Lung (tissue), 4 donors: ENCODE measurements around the genes SOX12, CSNK2A1, PSMF1, RAD21L1 and FKBP1A.

GRCh38 chr20:305214-305426 is 7.8 kb downstream of the ZCCHC3 start:
- PRO-cap, result no peak
- RAMPAGE, long total RNA, result no peak
- RRBS, result no CpG with 5 or more reads among the region's 9 CpGs

DNA sequence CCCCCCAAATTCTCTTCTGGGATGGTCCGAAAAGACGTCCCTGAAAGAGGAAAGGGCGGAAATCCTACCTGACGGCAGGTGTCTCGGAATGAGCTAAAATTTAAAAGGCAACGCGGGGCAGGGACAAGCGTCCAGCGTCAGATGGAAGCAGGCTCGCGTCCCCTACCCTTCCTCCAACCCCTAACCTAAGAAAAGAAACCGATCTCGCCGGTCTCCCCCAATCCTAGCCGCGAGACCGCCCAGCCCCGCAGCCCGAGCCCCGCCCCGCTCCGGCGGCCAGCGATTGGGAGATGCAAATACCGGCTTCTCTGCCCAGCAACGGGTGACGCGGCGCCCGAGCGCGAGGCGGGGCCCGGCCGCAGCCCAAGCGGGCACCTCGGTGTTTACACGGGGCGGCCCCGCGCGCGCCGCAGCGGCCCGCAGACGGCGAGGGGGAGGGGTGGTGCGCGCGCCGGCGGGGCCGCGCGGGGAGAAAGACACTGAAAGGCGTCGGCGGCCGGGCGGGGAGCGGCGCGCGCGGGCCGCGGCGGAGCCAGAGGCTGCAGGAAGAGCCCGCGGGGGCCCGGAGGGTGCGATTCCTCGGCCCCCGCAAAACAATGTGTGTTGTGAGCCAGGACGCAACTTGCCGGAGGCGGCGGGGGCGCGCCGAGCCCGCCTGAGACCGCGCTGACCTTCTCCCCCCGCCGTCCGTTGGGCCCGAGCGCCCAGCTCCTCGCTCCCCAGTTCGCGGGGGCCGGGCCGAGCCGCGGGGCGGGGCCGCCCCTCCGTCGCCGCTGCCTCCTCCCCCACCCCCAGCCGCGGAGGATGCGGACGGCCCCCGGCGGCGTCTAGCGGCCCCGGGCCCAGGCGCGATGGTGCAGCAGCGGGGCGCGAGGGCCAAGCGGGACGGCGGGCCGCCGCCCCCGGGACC is at the start of gene SOX12:
Gene SOX12, plus strand, starts transcription at position 479 of the 910 bp plus-strand sequence.
- PRO-cap, result bidirectional peak, plus-strand start at position 479 of the sequence, minus-strand start at position 164 of the sequence; bidirectional peak, plus-strand start at position 803 of the sequence, minus-strand start at position 711 of the sequence
- RAMPAGE, long total RNA, result start-site peak on the minus strand centred at position 179 of the sequence, 118 bp wide, 28 and 17 reads in 2 replicates
- RRBS, result 2% methylated on average over 80 of the region's 122 CpGs

DNA sequence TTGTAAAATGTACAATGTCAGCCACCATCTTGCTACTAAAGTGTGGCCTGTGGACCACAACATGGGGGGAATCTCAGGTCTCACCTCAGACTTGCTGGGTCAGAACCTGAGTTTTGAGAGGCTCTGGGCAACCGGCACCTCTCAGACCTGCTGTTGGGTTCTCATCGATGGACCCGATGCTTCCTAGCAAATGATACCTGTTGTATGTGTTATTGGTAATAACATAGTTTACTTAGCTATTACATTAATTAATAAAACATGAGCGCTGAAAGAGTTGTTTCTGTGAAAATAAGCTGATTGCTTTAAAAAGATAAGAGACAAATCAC is 5.5 kb downstream of the RBCK1 start:
- PRO-cap, result no peak
- RAMPAGE, long total RNA, result no peak
- RRBS, result no CpG with 5 or more reads among the region's 4 CpGs

- PRO-cap, result no peak
- RAMPAGE, long total RNA, result no peak
- RRBS, result 85% methylated on average over 4 of the region's 23 CpGs
Measured at GRCh38 chr20:434343-435592, 26.7 kb downstream of the RBCK1 start.

DNA sequence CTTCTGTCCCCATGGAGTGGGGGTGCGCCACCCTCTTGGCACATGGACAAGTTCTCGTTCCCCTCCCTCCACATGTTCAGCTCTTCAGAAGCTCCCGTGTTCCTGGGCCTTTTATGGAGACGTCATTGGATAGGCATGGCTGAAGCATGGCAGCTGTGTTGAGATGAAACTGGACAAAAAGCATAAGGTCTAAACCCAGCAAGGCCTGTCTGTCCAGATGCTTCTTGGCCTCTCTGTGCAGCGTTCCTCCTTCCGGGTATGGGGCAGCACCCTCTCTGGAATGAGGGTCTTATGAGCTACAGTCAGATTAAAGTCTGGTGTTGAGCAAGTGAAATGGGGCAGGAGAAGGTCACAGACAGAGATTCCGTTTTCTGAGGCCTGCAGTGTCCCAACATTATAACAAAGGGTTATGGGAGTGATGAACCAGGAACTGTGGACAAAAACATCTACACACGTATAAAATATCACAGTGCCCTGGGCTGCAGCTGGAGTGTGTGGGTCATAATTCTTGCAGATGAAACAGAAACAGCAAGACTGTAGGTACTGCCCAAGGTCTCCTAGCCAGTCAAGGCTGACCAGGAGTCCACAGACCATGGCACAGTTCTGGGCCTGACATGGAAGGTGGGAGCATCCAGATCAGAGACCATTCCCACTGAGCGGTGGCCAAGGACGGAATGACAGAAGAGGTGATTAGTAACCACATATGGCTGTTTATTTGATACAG is 26.6 kb downstream of the TBC1D20 start:
- PRO-cap, result no peak
- RAMPAGE, long total RNA, result no peak
- RRBS, result no CpG with 5 or more reads among the region's 10 CpGs

GRCh38 chr20:458749-459374 is 3.5 kb downstream of the TBC1D20 start:
- PRO-cap, result no peak
- RAMPAGE, long total RNA, result no peak
- RRBS, result no CpG with 5 or more reads among the region's 9 CpGs

- PRO-cap, result unidirectional peak, minus-strand start at chr20:543727
- RAMPAGE, long total RNA, result no peak
- RRBS, result no CpG with 5 or more reads among the region's 31 CpGs
Measured at GRCh38 chr20:543569-544000, at the start of gene CSNK2A1. TSS of gene CSNK2A1 (minus strand) at chr20:543790.

DNA sequence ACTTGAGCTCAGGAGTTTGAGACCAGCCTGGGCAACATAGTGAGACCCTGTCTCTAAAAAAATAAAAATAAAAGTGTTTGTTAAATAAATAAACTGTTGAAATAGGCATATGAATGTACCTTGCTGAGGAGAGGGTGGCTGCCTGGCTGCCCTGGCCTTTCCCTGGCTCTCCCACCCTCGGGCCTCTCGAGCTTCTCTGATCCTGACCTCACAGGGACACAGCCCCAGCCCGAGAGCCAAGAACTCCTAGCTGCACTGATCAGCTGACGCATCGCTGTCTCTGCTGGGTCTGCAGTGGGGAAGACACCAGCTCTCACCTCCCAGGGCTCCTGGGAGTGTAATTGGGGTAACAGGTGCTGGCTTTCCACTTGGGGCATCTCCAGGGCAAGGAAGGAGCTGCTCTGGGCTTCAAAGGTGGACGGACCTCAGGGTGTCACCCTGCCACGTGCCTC is 7.0 kb downstream of the TCF15 start:
- PRO-cap, result no peak
- RAMPAGE, long total RNA, result no peak
- RRBS, result no CpG with 5 or more reads among the region's 7 CpGs

DNA sequence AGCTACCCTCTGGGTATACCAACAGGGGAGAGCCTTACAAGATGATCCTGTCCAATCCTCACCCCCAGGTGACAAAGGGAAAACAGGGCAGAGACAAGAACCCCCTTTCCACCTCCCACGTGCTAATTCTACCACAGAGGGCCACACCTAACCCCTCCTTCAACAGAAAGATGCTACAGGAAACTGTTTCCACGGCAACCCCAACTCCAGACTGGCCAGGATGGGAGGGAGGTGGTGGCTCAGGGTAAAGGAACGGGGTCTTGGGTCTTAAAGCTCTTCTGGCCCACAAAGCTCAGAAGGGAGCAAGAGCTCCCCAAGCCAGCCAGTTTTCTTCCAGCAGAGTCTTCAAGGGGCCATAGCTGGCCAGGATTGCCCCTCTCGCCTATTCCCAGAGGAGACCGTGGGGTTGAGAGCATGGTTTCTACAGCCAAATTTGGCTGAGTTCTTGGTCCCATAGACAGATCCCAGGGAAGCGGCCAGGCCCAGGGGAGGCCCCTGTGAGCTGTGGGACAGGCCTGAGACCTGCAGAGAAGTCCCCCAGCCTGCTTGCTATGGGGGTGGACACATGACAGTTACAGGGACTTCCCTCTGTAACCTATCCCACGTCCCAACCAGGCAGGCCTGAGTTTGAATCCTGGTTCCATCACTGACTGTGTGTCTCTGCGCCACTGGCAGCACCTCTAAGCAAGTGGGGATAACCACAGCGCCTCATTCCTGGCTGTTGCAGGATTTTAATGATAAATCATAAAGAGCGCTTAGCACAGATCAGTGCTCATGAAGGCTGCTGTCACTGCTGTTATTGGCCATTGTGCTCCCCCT is 2.7 kb downstream of the TCF15 start:
- PRO-cap, result no peak
- RAMPAGE, long total RNA, result no peak
- RRBS, result no CpG with 5 or more reads among the region's 10 CpGs

- PRO-cap, result no peak
- RAMPAGE, long total RNA, result no peak
- RRBS, result no CpG with 5 or more reads among the region's 39 CpGs
Measured at GRCh38 chr20:609214-609824, 790 bp downstream of the TCF15 start.

GRCh38 chr20:671424-671798 is 4.2 kb downstream of the SCRT2 start:
- PRO-cap, result no peak
- RAMPAGE, long total RNA, result no peak
- RRBS, result no CpG with 5 or more reads among the region's 5 CpGs

- PRO-cap, result no peak
- RAMPAGE, long total RNA, result no peak
- RRBS, result no CpG with 5 or more reads among the region's 8 CpGs
Measured at GRCh38 chr20:672422-672822, 3.2 kb downstream of the SCRT2 start.

DNA sequence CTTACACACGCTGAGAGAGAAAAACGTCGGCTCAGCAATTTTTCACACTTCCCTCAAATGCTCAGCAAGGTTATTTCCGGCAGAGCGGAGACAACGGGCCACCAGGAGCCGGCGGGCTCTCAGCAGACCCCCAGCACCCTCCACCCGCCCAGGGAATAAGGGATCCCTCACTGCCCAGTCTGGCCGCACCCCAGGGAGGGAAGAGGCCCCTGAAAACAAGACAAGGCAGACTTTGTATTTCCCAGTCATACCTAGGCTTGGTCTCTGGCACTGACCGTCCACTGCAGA is 2.8 kb downstream of the SCRT2 start:
- PRO-cap, result no peak
- RAMPAGE, long total RNA, result no peak
- RRBS, result no CpG with 5 or more reads among the region's 11 CpGs

GRCh38 chr20:1118534-1119674 is at the start of gene PSMF1:
TSS of gene PSMF1 (plus strand) at chr20:1118602.
- PRO-cap, result bidirectional peak, plus-strand start at chr20:1118652, minus-strand start at chr20:1118493
- RAMPAGE, long total RNA, result no peak
- RRBS, result under 1% methylated on average over 27 of the region's 60 CpGs

GRCh38 chr20:1123060-1123593 is 4.7 kb downstream of the PSMF1 start:
- PRO-cap, result no peak
- RAMPAGE, long total RNA, result no peak
- RRBS, result no CpG with 5 or more reads among the region's 5 CpGs

- PRO-cap, result no peak
- RAMPAGE, long total RNA, result no peak
- RRBS, result no CpG with 5 or more reads among the region's 2 CpGs
Measured at GRCh38 chr20:1156343-1156611, 28.5 kb downstream of the TMEM74B start.

DNA sequence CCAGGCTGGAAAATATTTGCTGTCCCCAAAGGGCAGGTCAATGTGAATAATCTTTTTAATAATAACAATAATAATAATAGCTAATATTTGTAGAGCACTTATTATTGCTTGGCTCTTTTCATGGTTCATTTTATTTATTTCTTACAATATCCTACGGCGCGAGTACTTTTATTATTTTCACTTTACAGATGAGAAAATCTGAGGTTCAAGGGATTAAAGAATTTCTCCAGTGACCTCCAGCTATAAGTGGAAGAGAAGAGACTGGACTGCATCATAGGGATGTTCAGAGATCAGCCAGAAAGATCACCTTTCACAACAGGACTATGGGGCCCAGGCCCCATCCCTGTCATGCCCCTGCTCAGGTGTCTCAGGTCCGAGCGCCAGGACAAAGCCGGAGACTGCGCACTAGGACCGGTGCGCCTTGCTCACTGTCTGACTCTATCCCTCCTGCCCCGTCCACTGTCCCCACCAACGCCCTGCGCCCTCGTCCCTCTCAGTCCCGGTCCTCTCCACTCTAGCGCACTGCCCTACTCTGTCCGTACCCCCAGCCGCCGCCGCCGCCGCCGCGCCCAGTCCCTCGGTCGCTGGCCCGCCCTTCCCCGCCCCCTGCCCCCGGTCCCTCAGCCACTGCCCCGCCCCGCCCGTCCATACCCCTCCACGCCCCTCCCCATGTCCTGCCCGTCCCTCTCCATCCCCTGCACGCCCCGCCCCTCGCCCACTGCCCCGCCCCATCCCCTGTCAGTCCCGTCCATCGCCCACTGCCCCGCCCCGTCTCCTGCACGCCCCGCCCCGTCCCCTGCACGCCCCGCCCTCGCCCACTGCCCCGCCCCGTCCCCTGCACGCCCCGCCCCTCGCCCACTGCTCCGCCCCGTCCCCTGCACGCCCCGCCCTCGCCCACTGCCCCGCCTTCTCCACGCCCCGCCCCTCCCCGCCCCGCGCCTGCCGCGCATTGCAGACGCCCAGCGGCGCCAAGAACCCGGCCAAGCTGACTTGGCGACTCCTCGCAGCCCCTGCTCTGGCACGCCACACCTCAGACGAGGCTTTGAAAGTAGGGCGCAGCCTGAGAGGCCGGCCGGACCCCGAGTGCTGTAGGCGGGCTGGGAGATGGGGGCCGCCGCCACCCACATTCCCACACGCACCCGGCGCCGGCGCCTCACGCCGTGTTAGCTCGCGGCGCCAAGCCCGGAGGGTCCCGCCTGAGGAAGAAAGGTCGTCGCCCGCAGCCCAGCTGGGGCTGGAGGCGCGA is at the start of gene RAD21L1:
Gene RAD21L1, plus strand, starts transcription at position 952 of the 1,246 bp plus-strand sequence.
- PRO-cap, result unidirectional peak, plus-strand start at position 952 of the sequence
- RAMPAGE, long total RNA, result no peak
- RRBS, result 3% methylated on average over 35 of the region's 97 CpGs

DNA sequence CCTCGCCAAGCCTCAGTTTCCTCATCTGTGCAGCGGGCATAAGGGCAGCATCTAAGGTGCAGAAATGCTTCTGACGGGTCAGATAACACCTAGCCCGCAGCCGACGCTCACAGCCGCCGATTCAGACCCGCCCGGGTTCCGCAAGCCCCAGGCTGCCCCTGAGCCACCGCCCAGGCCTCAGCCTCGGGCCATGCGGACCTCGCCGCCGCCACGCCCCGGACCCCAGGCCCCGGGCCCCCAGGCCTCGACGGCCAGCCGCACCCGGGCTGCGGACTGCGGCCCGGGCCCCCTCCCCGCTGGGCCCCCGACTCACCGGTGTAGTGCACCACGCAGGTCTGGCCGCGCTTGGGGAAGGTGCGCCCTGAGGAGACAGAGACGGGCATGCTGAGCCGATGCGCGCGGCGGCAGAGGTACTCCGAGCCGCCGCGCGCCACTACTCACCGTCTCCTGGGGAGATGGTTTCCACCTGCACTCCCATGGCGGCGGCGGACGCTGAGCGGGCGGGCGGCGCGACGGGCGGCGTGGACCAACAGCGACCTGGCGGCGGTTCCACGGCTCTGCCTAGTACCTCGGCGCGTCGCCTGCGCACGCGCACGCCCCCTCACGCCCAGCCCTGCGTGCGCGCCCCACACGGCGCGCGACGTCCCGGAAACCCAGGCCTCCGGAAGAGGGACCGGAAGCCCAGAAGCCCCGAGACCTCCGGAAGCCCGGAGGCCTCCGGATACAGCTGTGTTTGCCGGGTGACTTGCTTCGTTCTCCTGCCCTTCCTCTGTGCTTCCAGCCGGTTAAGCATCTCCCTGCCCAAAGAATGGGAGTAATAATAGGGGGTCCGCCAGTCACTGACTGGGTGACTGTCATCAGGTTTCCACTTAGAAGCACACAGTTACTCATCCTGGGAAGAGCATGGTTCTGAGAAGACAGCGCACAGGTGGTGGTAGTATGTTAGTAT is at the start of gene FKBP1A:
Gene FKBP1A, minus strand, starts transcription at position 534 of the 949 bp plus-strand sequence.
- PRO-cap, result bidirectional peak, plus-strand start at position 685 of the sequence, minus-strand start at position 539 of the sequence
- RAMPAGE, long total RNA, result no peak
- RRBS, result 4% methylated on average over 11 of the region's 91 CpGs

DNA sequence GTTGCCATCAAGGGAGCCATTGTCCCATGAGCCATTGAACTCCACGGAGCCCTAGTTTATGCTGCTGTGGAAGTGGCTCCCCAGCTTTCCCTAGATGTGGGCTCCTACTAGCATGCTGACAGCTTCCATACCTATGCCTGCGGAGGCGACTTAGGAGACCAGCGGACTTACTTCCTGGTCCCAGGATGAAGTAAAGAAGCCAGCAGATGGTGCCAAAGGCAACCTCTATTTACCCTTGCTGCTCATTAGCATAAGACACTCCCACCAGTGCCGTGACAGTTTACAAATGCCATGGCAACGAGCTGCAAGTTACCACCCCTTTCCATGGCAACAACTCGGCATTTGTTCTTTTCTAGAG is 30.9 kb upstream of the FKBP1A start:
- PRO-cap, result no peak
- RAMPAGE, long total RNA, result no peak
- RRBS, result no CpG with 5 or more reads among the region's 7 CpGs

DNA sequence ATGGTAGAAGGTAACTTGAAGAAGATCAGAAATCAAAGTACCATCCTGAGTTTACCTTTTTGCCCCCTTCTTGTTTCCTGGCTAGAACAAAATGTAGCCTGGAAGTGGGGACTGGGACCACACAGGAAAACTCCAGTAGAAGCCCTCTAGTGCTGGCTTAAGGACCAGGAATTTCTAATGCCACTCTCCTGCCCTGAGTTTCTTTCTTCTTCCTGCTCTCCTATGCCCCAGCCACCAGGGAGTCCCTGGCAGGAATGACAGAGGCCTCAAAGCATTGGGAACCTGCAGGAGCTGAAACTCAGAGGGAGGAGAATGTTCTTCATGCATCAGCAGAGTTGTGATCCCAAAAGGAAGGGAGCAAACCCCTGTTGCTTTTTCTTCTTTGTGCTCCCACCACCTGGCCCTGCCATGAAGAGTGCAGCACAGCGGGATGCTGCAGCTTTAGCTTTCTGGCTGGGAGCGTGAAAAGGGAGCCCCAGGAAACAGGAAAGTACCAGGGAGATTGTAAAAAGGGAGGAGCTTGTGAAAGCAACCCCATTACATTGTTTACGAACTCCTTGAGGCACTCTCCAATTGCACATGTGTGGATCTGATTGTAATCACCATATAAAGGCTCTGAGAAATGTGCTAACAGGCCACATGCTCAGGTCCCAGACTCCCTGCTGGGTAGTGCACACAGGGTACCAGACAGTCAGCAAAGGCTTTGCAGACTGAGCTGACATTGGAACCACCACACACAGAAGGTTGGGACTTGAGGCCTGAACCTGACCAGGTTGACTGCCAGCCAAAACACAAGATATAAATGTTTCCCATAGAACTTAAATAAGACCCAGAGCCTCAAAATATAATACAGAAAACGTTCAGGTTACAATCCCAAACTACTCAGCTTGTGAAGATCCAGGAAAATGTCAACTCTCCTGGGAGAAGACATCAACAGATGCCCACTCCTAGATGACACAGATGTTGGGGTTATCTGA is 34.8 kb upstream of the FKBP1A start:
- PRO-cap, result no peak
- RAMPAGE, long total RNA, result no peak
- RRBS, result no CpG with 5 or more reads among the region's 4 CpGs